ReNcell CX (cell line): ENCODE results near the genes ADAD1 and FAT4.

DNA sequence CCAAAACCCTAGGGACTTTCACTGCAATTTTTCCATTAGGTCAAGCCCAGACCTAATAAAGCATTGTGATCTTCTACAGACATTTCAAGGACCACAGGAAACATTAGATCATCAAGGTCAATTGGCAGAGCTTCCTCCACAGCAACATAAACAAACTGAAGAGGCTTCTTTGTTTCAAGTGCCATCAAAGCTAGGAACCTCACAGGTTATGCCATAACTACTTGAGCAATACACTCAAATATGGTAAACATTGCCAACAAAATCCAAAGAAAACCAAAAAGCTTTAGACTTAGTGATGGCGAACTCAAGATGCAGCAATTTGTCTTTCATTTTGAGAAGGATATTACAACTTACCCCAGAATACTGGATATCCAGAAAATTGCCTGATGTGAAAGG, 144.8 kb downstream of the ANXA5 start:
- PRO-cap = no peak

DNA sequence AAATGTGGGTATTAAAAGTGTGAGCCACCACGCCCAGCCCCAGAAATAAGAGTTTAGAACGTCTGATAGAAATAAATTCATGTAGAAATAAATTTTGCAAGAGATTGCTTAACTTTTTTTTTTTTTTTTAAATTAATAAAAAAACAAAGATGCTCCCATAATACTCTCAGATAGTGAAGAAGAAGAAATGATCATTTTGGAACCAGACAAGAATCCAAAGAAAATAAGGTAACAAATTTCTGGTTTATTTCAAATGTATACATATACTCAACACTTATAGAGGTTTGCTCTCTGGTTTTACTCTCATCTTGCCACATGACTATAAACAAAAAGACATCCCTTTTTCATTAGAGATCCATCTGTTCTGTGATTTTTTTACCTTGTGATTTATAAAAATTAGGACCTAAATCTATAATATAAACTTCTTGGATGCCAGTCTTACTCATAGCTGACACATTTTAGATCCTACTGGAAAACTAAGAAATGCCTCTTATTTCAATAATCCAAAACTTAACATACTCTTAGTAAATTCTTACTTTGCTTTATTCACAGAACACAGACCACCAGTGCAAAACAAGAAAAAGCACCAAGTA, 7.4 kb downstream of the CCNA2 start:
- PRO-cap = no peak

DNA sequence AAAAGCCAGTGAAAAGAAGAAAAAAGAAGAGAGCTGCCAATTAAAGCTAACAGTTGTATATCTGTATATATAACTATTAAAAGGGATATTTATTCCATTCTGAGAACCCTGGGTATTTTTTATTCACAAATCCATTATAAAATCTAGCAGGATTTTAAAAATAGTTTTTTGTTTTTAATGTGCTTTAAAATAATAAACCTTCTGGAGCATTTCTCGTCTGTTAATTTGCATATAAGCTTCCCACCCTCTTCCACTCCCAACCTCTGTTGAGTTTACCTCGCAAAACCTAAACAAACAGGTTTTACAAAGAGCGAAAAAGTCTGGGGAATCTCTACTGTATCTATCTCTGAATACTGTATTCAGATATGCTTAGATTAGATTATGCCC, 6.9 kb downstream of the CCNA2 start:
- PRO-cap = no peak

- PRO-cap = no peak
Observed at GRCh38 chr4:122378674-122379077, at the start of gene ADAD1. Gene ADAD1, plus strand, starts transcription at chr4:122379011.

- PRO-cap = no peak
Observed at GRCh38 chr4:122944902-122945584, 22.2 kb downstream of the SPATA5 start.

GRCh38 chr4:123621288-123621904, 224.8 kb downstream of the SPRY1 start:
- PRO-cap = no peak

GRCh38 chr4:124083760-124084231, 628.7 kb downstream of the ANKRD50 start:
- PRO-cap = no peak

- PRO-cap = unidirectional peak, plus-strand start at chr4:125314827; unidirectional peak, plus-strand start at chr4:125315133
Observed at GRCh38 chr4:125314526-125315517, at the start of gene FAT4. Gene FAT4, plus strand, starts transcription at chr4:125314955.

GRCh38 chr4:126255596-126255937, 940.8 kb downstream of the FAT4 start:
- PRO-cap = no peak

- PRO-cap = no peak
Observed at GRCh38 chr4:127898256-127898945, 17.7 kb downstream of the PLK4 start.

DNA sequence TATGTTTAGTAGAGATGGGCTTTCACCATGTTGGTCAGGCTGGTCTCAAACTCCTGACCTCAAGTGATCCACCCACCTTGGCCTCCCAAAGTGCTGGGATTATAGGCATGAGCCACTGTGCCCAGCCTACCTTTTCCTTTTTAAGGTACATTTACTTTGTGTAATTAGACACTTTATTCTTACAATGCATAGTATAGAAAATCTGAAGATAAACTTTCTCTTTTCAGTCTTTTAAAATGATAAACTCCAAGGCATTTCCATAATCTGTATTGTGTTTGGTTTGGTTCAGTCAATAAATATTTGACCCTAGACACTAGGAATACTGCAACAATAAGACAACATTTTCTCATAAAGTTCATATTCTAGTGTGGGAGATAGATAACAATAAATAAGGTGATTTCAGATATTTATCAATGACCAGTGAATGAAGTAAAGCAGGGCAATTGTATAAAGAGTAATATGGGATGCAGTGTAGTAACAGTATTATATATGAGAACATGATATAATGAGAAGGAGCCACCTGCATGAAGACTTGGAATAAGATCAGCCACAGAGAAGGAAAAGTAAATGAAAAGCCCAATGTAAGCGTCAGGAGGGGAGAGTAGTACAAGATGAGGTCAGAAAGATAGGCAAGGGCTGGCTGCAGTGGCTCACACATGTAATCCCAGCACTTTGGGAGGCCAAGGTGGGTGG, 47.1 kb downstream of the ABHD18 start:
- PRO-cap = no peak

DNA sequence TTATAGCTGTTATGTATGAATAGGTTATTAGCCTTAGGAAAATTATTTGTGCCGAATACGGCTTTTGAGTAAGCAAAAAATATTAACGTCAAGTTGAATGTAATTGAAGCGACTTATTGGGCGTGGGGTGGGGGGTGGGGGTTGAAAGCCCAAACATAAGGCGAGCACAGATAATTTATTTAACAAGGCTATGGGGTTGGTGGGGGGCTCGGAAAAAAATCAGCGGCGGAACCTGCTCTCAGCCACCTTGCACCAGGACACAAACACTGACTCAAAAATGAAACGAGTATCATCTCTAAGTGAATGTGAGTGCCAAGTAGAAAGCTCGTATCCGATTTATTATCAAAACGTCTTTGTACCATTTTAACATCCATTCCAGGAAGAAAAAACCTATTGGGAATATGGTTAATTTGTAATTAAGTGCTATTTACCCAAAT, 972 bp upstream of the LARP1B start:
- PRO-cap = no peak

- PRO-cap = no peak
Observed at GRCh38 chr4:128074751-128075141, 13.6 kb downstream of the LARP1B start.

GRCh38 chr4:128155171-128156030, 94.3 kb downstream of the LARP1B start:
- PRO-cap = no peak

- PRO-cap = bidirectional peak, plus-strand start at chr4:128288063, minus-strand start at chr4:128287788; bidirectional peak, plus-strand start at chr4:128288341, minus-strand start at chr4:128288200; bidirectional peak, plus-strand start at chr4:128288491, minus-strand start at chr4:128288454; unidirectional peak, minus-strand start at chr4:128288615
Observed at GRCh38 chr4:128287880-128288678, 466 bp upstream of the PGRMC2 start.

DNA sequence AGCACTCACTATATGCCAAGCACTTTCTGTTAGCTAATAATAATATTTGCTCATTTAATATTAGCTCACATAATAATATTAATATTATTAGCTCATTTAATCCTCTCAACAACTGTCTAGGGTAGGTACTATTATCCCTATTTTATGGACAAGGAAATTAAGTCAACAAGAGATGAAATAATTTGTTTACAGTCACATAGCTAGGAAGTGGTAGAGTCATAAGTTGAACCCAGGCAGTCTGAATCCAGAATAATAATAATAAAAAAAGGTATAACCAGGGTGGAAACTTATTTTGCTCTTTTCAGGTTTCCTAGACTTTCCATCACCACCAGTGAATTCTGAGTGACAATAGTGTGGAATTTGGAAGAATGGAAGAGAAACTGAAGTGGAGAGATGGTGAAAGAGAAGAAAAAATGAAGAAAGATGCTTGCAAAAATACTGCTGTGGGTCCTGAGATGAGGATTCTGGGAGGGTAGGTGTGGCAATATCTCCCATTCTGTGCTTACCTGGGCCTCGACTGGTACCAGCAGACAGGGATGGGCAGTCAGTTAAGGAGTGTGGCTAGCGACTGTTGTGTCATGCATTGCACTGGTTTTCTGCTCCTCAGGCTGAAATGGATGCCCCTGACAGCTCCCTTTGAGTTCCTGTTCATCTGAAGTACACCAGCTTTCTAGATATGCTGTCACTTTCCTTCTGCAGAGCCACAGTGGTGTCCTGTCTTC, 182.3 kb upstream of the PGRMC2 start:
- PRO-cap = no peak

- PRO-cap = no peak
Observed at GRCh38 chr4:128483742-128484321, 196.2 kb upstream of the PGRMC2 start.

GRCh38 chr4:128553783-128554291, 255.7 kb upstream of the JADE1 start:
- PRO-cap = no peak

GRCh38 chr4:129133739-129134117, 37.8 kb downstream of the C4orf33 start:
- PRO-cap = no peak

DNA sequence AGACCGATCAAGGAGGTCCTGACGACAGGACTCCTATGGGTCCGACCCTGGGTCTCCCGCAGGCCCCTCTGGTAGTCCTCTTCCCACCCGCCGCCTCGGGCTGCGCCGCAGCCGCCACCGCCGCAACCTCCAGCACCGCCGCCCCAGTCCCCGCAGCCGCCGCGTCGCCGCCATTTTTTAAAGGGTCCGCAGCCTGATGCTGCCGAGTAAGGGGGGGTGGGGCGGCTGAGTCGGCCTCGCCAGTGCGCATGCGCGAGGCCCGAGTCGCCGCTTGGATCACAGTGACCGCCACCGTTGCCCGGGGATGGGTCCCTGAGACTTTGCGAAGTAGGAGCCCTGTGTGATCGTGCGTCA, 1421.8 kb upstream of the PCDH10 start:
- PRO-cap = no peak